Skin of body (tissue), 2 donors: ENCODE measurements around a stretch of chr9.

DNA sequence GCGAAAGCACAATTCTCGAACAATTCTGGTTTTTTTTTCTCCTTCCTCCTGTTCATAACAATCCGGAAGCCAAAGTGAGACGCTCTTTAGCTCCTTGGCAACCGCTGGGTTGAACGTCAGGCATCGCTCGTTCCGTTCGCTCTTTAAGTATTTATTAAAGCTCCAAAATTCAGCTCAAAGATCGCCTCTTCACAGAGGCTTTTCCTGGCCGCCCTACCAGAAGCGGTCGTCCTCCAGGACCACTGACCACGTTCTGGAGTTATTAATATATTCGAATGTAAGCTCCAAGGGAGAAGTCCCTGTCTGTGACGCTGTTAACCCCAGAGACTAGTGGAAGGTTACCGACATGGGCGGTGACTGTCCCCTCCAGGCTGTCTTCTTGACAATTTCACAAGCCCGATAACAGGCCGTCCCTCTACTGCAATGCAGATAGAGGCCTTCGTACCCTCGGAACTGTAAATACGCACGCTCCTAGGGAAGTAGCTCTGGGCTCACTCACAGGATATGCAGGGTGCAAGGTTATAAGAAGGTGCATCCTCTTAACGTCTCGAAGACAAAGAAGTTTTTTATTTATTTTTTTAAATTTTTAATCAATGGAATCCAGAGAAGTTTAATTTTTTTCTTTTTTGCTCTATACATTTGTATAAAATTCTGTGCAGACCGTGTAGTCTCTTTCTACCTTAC lies 624 bp upstream of the RFK start:
- RAMPAGE, long total RNA: no peak

DNA sequence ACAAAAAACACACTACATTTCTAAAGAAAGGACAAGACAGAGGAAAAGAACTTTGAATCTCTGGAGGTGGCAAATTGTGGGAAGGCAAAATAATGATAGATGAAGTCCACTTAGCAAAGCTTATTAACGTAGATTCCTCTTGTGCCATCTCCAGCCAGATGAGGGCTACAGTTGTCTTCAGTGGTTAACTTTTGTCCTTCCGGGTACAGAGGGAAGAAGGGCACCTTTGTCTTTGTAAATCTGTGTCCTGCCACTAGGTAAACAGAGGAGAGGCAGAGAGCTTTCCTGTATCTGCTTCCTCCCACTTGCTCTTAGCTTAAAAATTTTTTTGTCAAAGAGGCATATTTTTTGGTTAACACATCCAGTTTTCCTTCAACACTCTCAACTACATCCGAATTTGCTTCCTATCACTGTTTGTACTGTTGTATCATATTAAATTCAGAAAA lies 7.7 kb upstream of the RFK start:
- RAMPAGE, long total RNA: no peak

GRCh38 chr9:77551367-77551575 lies 96.9 kb downstream of the GNA14 start:
- RAMPAGE, long total RNA: no peak

DNA sequence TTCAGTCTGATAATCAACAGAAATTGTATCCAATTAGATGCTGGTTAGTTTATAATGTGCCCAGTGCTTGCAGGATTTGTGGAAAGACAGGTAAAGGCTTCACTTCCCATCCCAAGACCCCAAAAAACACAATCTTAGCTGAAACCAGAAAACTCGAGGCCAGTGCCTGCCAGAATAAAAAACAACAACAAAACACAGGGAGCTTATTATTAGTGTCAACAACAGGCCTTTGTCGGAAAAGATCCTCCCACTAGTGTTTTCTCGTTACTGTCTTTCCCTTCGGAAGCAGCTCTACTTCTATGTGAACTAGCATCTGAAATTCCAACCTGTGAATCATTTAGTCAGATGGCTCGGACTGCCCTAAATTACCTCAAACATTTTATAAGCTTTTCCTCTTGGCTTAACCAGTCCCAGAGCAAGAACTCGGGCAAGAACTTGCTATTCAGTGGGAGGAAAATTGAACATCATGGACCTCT lies 122.2 kb upstream of the GNA14 start:
- RAMPAGE, long total RNA: no peak

GRCh38 chr9:78188476-78188779 lies 47.4 kb upstream of the CEP78 start:
- RAMPAGE, long total RNA: no peak

DNA sequence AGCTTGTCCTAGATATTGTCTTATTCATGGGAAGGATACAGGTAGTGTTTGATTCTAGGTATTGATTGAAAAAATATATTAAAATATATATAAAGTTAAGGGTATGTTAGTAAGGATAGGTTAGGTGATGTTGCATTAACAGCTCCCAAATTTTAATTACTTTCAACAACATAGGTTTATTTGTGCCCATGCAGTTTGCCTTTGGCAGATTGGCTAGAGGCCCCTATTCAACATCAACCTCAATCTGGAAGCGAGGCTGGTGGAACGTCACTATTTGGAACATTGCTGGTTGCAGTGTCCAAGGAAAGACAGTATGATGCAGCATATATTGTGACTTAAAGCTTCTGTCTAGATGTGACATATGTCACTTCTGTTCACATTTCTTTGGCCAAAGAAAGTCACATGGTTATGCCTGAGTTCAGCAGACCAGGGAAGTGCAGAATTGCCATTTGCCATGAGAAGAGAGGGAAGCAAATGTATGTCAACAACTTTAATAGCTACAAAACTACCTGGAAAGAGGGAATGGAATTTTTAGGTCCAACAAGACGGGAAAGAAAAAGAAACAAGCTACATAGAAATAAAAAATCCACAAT lies 24.3 kb upstream of the PSAT1 start:
- RAMPAGE, long total RNA: no peak

DNA sequence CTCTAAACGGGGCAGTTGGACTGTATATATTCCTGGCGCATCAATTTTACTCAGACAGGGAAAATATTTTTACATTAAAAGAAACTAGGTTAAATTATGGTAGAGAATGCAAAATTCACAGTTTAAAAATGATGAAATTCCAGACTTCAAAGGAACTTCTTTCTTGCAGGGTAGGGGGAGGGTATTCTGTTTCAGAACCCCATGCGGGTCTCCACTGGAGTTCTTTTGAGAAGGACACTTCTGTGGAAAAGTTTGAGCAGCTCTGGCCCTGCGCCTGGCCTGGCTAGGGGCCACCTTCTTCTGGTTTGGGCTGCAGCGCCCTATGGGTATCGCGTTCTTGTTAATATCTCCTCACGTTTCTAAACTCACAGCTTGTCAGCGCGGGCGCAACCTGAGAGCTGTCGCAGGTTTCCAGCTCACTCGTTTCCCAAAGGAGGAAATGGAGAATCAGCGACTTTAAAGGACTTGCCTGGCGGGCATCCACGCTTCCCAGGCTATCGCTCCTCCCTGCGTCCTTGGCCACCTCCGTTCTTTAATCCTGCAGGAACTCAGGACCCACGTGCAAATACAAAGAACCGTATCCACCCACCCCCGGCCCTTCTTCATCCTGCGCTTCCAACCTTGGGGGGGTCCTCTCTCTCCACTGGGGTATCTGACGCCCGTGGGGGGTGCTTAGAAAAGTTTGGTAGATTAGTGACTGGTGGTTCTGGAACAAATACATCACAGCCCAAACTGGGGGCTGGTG lies 788 bp upstream of the PSAT1 start:
- RAMPAGE, long total RNA: no peak

DNA sequence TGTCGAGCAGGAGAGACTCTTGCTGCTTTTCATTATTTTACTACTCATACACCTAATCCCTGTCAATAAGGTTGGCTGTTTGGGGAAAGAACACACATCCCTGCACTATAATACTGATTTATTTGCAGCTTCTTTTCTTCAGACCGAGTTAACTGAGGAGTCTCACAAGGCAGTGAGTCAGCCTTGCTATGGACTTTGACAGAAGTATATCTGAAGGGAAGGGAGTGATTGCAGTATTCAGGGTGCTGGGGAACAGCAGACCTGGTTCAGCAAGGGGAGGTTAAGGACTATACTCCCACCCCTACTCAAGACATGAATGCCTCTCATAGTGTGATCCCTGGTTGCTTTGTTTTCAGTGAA lies 99.8 kb downstream of the TLE4 start:
- RAMPAGE, long total RNA: no peak

- RAMPAGE, long total RNA: no peak
These were observed 122.0 kb downstream of the TLE4 start for GRCh38 chr9:79693513-79694358.

GRCh38 chr9:79970682-79970960 lies 398.9 kb downstream of the TLE4 start:
- RAMPAGE, long total RNA: no peak

DNA sequence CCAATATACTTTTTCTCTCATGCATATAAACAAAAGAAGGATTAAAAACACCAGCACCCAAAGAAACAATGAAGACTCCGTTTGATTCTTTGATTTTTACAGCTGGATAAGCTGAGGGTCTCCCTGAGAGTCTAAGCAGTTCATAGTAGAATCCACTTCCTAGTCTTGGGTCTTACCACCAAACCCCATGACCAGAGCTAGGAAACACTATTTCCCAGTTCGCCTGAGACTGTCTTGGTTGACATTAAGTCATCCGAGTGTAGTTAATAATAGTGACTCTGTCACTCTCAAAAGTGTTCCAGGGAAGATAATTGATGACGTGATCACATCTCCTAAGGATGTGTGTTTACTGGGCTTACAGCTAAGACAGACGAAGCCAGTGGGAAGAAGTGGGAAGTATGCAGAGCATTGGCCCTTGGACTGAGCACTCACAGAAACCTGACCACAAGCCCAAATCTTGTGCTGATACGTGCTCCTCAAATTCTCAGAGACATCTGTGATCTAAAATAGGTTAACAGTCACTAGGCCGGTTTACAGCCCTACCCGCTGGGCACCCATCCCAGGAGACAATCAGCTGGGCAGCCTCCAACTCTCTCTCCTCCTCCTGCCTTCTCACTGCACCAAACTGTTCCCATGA lies 316.7 kb downstream of the TLE1 start:
- RAMPAGE, long total RNA: no peak

DNA sequence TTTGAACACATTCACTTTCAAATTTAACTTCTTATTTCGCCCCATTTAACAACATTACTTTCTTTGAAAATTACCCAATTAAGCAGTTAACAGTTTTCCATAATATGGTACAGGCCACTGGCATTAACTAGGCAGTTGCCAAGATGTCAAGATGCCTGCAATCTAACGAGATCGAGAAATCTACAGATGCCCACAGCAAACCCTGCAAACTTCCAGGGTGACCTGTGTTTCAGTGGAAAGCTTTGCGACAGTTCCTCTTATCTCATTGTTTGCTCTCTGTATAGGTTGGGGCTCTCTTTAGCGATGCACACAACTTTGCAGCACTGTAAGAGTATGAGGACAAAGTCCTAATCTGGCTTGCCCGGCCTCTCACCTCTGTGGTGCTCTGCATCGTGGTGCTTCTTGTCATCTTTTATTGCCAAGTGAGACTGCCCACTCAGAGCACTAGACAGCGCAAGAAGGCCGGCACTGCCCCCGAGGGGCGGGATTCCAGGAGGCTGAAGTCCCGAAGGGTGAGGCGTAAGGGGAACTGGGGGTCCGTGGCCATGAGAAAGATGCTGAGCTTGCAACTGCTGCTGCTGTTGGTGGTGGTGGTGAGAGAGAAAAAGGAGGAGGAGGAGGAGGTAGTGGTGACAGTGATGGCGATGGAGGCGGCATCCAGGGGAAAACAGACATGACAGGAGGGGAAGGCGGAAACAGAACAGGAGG lies 55.5 kb downstream of the TLE1 start:
- RAMPAGE, long total RNA: no peak

- RAMPAGE, long total RNA: no peak
These were observed 360 bp upstream of the TLE1 start for GRCh38 chr9:81689688-81690126.

- RAMPAGE, long total RNA: no peak
These were observed 70.4 kb upstream of the TLE1 start for GRCh38 chr9:81759686-81760226.

- RAMPAGE, long total RNA: no peak
These were observed 49.0 kb upstream of the SPATA31D4 start for GRCh38 chr9:81879218-81879634.

DNA sequence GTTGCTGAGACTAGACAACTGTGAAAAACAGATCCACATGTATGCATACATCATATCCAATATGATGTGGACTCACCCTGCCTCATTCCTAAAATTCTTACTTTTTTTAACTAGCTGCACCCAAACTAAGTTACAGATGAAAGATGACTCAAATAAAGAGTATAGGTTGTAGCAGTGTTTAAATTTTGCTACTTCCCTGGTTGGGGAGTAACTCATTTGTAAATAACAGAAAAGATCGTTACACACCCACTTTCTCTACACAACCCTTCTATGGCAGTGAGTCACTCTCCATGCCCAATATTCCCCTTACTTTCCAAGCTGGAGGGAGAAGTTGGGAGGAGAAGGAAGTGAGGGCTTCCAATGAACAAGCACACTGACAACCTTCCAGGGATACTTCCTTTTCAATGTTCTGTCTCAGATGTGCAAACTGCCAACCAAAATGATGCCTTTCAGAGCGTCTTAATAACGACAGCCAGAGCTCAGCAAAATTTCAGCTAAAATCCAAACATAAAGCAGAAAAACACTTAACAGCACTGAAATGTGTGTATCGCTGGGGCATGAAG lies 1.9 kb downstream of the RASEF start:
- RAMPAGE, long total RNA: no peak

- RAMPAGE, long total RNA: no peak
These were observed 1.3 kb downstream of the RASEF start for GRCh38 chr9:83061679-83061935.

- RAMPAGE, long total RNA: no peak
These were observed 67.6 kb upstream of the RASEF start for GRCh38 chr9:83130424-83131143.

DNA sequence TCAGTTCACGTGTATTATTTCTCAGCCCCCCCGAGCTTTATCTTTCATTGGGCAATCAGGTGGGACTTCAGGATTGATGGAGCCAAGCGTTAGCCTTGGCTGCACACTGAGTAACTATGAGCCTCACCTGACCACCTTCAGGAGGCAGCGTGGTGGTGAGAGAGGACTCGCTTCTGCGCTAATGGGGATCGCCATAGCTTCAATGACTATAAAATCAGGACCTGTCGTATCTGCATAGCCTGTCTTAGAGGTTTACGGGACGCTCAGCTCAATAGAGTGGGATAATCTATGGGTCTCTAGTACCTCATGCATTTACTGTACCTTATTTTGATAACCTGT lies 157.1 kb upstream of the RASEF start:
- RAMPAGE, long total RNA: no peak

- RAMPAGE, long total RNA: no peak
These were observed 157.8 kb upstream of the RASEF start for GRCh38 chr9:83220591-83221194.